Epidermal melanocyte (primary cell): ENCODE results near the genes RGS12, ADRA2C, TMEM128 and STX18.

- RRBS = 2% methylated on average over 50 of the region's 109 CpGs
Observed at GRCh38 chr4:3292941-3293634, at the start of gene RGS12. Gene RGS12, plus strand, starts transcription at chr4:3293021.

DNA sequence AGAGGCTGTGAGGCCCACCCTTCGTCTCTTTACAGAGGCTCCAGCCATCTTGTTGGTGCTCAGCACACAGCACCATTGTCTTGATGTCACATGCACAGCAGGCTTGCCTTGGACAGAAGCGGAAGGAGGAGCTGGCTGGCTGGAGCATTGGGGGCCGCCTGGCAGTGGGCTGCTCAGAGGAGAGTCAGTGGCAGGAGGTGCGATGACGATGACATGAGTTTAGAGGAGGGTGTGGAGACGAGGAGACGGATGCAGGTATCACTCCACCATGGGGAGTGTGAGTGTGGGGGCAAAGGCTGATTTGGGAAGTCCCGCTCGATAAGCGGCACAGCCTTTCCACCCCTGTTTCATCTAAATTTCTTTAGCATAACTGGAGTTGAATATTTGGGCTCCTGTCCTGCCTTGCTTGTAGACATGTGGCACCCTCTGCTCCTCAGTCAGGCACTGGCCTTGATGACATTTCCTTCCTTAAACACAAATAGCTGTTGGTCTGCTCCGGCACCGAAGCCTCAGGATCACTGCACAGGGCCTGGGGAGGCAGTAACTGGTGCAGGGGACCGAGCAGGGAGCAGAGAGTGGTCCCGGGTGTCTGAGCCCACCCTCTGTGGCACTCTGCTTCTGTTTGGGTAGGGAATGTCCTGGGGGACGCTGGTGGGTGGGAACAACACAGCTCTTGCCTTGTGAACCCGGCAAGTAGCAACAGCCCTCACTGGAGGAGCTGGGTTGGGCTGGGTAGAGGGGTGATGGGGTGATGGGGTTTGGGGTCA is 13.5 kb downstream of the RGS12 start:
- RRBS = 86% methylated on average over 5 of the region's 16 CpGs

GRCh38 chr4:3331258-3331863 is 38.5 kb downstream of the RGS12 start:
- RRBS = no CpG with 5 or more reads among the region's 12 CpGs

DNA sequence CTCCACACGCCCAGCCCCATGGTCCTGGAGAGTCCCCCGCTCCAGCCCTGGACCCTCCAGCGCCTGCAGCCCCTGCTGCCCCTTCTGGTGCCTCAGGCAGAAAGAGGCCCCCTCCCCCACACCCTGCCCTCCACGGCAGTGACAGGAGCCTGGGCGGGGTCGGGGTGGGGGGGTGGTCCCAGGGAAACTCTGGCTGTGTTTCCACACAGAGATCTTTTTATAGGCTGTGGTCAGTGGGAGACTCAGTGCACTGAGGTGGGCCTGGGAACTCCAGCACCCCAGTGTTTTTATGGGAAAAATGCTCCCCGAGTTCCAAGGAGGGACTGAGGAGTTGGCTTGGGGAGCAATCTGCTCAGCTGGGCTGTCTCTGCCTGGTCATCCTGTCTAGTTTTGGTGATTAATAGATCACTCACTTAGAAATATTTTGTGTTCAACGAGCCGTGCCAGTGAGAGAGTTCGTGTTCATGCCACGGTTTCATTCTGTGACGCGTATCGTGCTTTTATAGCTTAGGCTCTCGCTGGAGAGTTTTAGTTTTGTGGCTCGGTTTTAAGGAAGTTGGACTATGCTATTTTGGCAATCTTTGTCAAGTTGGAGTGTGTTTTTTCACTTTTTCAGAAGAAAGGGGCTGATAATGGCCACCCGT is 53.0 kb upstream of the HGFAC start:
- RRBS = no CpG with 5 or more reads among the region's 17 CpGs

DNA sequence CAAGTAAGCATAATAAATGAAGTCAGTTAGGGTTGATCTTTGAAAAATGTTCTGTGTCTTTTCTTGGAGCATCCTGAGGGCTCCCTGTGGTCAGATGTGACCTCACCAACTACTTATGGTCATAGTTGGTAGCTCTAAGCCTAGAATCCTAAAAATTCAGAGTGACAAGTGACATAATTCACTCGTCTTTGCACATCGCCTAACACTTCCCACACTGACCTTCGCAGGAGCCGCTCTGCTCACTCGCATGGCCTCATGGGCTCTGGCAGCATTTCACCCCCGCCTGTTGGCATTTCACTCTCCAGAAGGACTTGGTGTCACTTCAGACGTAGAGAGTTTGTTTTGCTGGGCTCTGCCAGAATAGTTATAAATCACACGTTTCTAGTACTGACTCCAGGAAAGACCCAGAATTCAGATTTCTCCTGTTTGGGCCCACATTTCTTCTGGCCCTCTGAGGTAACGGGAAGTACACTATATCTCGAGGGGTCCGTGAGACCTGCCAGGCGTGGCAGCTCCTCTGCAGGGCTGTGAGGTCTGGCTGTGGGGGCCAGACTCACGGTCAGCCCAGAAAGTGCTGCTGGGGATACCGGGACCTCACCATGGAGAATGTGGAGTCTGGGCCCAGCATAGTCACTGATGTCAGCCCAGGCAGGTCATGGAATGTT is 38.8 kb upstream of the HGFAC start:
- RRBS = no CpG with 5 or more reads among the region's 14 CpGs

GRCh38 chr4:3496509-3497002 is 33.5 kb downstream of the DOK7 start:
- RRBS = 100% methylated on average over 1 of the region's 11 CpGs

- RRBS = 4% methylated on average over 45 of the region's 74 CpGs
Observed at GRCh38 chr4:3766297-3766743, at the start of gene ADRA2C. Gene ADRA2C, plus strand, starts transcription at chr4:3766385.

DNA sequence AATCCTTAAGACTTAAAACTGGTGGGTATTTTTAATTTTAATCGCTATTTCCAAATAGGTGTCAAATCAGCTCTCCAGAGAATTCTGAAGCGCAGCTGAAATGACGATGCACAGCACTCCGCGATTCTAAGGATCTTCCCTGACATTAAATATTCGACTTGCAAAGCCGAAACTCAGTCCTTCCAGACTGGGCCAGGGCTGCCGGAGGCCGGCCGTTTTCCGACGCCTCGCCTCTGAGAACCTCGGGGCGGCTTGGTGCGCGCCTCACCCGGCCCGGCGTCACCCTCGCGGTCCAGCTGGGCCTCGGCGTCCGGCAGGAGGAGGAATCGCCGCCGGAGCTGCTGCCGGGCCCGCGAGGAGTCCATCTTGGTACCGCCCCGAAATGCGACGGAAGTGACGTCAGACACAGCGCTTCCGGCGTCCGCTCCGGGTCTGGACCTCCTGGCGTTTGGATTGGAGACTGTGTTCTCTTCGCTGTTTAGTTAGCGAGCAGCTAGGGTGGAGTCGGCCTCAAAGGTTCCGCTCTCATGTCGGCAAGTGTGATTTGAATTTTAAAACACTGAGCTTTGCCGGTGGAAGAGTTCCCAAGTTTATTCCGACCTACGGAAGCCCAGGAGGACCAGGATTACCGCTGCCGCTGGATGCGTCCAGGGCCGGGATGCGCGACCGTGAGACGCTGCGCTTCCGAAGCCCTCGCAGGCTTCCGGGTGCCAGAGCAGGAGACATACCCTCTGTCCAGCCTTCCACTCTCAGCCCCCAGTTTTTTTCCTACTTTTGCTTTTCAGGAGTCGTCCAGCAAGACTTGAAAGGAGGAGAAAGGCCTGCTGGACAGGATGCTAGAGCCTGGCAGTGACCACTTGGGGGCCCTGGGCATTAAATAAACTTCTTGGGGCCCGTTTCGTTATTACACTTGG is at the start of gene TMEM128:
Gene TMEM128 (minus strand): TSS at position 386 of the 914 bp plus-strand sequence.
- RRBS = 2% methylated on average over 37 of the region's 65 CpGs

GRCh38 chr4:4269960-4270218 is 20.1 kb downstream of the LYAR start:
- RRBS = no CpG with 5 or more reads among the region's 4 CpGs

GRCh38 chr4:4281653-4282272 is 8.2 kb downstream of the LYAR start:
- RRBS = no CpG with 5 or more reads among the region's 8 CpGs

DNA sequence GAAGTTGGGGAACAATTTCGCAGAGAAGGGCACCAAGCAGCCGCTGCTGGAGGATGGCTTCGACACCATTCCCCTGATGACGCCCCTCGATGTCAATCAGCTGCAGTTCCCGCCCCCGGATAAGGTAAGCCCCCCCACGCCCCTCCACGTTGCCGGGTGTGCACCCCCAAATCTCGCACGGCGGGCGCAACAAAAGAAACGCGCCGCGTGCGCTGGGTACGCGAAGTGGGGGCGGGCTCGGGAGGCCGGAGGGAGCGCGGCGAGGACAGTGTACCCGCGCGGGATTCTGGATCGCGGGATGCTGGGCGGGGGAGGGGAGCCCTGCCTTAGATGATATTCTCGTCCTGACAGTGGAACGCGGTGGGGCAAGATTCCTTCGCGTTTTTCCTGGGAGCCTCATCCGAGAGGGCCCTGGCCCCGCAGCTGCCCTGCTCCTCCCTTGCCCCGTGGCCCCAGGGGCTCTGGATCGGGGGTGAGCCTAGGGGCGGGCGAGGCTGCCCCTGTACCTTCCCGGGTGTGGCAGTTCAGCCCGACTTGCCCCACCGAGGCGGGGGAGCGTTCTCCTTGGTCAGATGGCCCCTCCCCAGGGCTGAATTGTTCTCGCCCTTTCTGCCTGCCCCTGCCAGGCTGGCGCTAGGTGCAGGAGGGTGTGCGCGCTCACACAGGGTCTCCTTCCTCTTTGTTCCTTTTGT is 879 bp downstream of the NSG1 start:
- RRBS = 2% methylated on average over 10 of the region's 53 CpGs

DNA sequence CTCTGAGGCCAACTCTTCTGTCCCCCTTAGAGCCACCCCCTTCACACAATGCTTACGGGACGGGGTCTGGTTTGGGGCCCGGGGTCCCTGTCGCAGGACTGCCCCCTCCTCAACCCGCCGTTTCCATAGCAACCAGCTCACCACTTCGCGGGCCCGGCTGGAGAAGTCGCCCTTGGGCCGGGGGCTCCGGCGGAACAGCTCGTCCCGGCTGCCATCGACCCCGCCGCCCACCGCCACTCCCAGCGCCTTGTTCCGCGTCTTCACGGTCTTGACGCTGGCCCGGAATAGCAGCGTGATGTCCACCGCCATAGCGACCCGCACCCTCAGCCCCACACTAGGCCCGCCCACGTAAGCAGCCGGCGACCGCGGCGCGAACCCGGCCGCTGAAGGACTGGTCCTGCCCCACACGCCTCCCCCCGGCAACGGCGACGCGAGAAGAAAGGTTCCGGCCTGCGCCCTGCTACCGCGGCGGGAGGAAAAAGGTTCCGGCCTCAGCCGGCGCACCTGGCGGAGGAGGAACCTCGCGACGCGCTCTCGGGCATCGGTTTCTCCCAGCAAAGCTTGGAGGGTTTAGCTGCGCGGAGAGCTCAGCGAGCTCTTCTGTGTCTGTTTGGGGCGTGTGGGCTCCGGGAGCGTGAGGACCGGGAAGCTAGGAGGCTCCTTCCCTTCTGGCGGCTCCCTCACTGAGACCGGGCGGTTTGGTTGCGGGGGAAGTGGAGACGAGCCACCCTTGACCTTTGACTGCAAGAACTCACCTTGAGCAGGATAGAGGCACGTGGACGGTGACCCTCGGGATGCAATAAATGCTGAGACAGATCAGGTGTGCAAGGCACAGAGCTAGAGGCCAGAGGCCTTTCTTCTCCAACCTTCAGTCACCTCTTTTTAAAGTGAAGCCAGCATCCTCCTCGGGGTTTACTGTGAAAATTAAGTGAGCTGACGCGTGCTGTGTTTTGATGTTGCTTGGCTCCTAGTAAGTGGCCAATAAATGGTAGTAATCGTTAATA is at the start of gene STX18:
Gene STX18 (minus strand): TSS at position 393 of the 1,004 bp plus-strand sequence.
- RRBS = 2% methylated on average over 19 of the region's 79 CpGs

- RRBS = no CpG with 5 or more reads among the region's 22 CpGs
Observed at GRCh38 chr4:5443947-5444470, 264.4 kb downstream of the EVC2 start.

DNA sequence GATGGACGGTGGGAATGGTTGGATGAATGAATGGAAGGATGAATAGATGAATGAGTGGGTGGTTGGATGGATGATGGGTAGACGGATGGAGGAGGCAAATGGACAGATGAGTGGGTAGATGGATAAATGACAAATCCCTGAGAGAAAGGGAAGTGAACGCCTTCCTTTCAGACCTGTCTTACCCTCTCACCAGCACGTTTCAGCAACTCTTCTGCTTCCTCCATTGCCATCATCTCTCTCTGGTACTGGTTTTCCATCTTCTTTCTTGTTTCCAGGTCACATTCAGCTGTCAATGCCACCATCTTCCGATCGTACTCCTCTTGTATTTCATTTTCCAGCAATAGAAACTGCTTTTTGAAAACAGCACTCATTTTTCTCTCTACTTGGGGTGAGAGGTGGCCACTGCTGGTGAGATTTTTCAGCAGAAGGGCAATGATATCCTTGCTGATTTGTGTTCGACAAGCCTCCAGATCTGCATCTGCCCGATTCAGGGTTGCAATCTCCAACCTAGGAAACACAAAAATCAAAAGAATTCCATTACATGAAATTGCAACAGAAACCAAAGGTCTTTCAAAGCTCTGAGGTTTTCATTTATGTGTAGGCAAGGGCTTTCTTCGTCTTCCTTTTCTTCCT is 67.9 kb downstream of the EVC2 start:
- RRBS = no CpG with 5 or more reads among the region's 9 CpGs

DNA sequence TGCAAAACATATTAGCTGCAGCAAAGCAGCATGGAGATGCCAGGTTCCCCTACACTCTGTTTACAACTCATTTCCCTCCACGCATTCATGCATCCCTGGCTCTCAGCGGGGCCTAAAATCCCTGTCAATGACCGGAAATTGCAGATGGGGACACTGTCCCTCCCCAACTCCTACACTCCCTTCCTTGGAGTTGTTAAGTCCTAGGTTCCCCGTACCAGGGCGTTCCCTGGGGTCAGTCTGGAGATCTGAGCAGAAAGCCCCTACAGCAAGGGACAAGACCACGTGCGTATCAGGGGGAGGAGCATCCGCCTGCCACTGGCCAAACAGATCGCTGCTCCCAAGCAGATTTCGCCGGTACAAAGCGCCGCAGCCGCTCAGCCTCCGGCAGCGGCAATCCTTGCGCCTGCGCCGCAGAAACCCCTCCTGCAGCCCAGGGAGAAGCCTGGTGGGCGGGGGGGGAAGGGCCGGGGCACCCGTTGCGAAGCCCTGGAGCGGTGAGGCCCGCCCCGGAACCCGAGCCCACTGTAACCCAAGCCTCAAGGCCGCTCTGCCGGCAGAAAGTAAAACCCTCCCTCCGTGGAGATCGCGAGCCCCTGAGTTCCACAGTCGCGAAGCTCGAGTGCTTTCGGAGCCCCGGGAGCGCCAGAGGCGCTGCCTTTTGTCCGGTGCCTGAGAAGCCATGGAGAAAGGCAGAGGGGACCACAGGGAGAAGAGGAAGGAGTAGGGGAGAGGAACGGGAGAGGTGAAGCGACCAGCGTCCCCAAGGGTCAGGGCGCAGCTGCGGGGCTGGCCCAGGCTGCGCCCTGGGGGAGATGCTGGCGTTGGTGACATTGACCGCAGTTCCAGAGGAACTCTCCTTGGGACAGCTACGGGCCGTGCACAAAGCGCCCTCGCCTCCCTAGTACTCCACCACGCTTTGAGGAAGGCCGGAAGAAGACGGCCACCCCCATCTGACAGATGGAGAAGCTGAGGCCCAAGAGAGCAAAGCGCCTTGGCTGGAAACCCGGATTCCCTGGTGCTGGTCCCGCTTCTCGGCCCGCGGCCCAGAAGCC is 2.6 kb downstream of the CRMP1 start:
- RRBS = 4% methylated on average over 26 of the region's 61 CpGs

DNA sequence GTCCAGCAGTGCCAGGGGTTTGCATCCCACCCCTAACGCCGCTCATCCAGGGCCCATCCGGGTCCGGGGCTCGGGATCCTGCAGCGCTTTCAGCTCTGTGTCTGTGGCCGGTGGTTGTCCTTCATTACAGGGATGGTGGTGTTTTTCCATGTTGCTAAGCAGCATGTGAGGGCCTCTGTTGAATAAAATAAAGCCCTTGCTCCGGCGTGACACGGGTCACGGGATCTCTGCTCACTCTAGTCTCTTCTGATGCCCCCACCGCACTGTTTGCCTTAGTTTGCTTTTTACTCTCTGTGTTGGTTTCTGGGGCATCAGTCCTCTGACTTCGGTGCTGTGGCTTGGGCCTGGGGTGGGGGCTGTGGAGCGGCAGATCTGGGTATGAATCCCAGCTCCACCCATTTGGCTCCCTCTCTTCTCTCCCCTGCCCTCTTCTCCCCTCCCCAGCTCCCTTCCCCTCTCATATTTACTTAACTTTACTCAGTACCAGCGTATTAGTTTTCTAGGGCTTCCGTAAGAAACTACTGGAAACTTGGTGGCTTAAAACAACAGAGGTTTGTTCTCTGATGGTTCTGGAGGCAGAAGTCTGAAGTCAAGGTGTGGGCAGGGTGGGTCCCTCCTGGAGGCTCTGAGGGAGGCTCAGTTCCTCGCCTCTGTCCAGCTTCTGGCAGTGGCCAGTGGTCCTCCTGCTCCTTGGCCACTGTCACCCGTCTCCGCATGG is 6.7 kb downstream of the WFS1 start:
- RRBS = 12% methylated on average over 5 of the region's 19 CpGs

DNA sequence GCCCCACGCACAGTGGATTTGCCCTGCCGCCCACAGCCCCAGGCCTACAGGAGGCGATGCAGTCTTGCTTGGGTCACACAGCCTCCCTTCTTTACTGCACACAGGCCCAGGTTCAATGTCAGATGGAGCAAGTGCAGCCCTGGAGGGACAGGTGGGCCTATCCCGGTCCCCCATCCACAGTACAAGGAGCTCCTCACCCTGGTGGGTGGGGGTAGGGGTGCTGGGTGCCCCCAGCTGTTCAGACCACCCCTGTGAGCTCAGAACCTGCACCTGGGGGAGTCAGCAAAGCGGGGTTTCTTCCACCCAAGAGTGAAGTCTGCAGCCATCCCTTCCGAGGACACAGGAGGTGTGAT is 87.8 kb downstream of the WFS1 start:
- RRBS = no CpG with 5 or more reads among the region's 6 CpGs

- RRBS = 100% methylated on average over 5 of the region's 20 CpGs
Observed at GRCh38 chr4:6576312-6576979, 1.5 kb downstream of the MAN2B2 start.

DNA sequence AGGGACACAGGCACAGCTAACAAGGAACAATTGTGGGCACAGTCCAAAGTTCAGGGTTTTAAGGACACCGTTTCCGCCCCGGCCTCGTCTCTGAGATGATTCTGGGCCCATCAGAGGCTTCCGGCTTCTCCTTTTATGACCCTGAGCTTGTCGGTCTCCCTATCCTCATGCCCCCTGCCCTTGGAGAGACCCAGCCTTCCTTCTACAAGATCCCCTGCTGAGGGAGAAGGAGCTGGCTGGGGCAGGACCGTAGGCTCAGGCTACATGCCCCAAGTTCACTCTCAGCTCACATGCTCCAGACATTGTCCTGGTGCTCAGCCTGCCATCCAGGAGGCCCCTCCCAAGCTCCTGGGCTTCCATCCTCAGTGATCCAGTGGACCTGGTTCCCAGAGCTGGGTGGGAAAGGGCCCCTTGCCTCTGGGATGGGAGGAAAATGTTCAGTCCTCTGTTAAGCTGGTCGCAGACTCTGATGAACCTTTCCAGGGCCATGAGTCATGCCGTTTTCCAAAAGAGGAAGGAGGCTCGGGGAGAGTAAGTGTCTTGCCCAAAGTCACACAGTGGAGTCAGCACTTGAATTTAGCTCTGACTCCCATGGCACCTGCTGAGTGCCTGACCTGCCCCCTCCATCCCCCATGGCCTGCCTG is 14.2 kb upstream of the KIAA0232 start:
- RRBS = no CpG with 5 or more reads among the region's 10 CpGs

DNA sequence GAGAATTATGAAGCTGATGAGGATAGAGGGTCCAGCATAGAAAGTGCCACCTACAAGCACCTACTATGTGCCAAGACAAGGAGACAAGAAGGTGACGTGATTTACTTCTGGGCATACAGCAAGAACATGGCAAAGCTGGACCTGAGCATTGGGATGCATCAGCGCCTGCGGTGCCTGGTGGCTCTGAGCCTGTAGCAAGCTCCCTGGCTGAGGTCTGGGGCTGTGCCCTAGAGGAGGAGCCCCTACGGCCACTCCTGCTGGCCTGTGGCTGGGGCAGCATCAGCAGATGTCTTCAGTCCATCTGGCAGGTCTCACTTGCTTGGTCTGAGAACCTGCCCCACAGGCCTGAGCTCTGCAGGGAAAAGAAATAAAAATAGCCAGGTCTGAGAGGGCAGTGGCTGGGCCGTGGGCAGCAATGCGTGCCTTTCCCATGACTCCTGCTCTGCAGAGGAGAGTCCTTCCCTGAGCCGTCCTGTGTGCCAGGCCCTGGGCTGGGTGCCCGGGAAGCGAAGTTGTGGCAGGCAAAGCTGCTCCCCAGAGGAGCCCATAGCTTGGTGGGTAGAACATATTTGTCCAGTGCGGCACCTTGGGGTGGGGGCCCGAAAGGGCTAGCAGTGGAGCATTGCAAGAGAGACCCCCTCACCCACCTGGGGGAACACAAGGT is 11.4 kb upstream of the KIAA0232 start:
- RRBS = no CpG with 5 or more reads among the region's 11 CpGs